Left colon (tissue), 1 donor: Measurements from ENCODE around the gene LRRC20.

GRCh38 chr10:68337533-68338089 lies 4.9 kb upstream of the PBLD start:
- PRO-cap = no peak

- PRO-cap = no peak
Measured at GRCh38 chr10:68341404-68342209, 8.9 kb upstream of the PBLD start.

- PRO-cap = no peak
Measured at GRCh38 chr10:68344898-68345607, 12.3 kb upstream of the PBLD start.

DNA sequence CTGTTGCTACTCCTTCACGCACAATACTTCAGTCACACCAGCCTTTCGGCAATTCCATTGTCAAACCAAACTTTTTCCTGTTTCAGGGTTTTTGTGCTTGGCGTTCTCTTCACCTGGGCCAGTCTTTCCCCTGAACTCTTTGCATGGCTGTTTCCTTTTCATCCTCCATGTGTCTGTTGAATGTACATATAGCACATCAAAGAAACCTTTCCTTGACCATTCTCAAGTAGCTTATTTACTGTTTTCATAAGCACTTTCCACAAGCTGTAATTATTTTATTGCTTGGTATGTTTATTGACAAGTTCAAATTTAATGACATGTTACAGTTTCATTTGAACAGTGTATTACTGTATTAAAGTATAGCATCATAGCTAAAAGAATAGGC lies 5.9 kb upstream of the DNA2 start:
- PRO-cap = no peak

- PRO-cap = no peak
Measured at GRCh38 chr10:68525658-68526178, 1.6 kb downstream of the SLC25A16 start.

DNA sequence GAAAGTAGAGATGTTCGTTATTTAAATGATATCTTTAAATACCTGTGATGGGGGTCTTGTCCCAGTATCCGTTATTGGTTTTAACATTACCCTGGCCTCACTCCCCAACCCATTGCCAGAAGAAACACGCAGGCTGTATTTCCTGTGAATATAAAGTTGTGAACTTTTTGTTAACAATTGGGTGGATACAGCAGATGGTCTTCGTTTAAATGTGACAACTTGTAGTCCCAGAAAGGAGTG lies 852 bp downstream of the CCAR1 start:
- PRO-cap = no peak

- PRO-cap = no peak
Measured at GRCh38 chr10:68903984-68904446, 2.9 kb downstream of the DDX50 start.

DNA sequence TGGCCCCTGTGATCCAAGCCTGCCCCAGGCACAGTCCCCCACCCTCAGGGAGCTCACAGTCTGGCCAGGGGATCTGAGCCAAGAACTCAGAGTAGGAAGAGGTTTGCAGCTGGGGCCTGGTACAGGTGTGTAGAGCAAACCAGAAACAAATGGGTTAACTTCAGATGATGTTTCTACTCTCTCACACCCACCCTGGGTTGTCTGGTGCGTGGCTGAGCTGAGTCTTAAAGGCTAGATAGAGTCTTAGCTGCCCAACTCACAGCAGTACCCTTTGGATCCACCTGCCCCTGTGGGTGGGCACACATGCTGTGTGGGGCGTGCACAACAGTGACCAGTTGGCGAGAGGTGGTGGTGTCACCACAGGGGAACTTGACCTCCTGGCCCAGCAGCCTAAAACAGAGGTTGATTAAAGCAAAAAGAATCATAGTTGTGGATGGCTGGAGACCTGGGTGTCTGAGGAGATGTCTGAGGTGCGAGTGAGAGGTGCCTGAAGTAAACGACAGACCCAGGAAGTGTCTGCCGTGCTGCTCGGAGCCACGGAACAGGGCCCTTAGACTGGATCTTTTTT lies 31.2 kb upstream of the SRGN start:
- PRO-cap = no peak

DNA sequence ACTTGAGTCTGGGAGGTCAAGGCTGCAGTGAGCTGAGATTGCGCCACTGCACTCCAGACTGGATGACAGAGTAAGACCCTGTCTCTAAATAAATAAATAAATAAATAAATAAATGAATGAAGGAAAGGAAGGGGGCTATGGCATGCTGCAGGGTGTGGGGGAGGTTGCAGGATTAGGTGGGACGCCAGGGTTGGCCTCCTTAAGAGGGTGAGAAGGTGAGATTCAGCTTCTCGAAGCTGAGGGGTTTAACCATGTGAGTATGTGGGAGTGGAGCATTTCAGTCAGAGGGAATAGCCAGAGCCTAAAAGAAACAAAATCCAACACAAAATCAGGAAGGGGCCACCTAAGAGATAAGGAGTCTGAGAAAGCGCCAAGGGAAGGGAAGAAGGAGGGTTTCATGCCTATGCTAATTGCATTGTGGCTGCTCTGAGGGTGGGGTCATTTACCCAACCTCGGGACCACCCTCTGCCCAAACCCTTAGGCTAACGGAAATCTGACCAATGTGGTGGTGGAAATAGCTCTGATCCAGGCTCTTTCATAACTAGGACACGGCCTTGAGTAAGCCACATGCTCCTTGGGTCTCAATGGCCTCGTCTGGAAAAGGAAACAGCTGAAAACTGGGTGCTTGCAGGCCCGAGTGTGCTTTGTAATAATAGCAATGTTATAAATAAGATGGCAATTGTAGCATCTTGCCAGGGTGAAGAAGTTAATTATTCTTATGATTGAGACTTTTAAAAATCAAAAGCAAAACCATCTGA lies 15.0 kb upstream of the SRGN start:
- PRO-cap = no peak

DNA sequence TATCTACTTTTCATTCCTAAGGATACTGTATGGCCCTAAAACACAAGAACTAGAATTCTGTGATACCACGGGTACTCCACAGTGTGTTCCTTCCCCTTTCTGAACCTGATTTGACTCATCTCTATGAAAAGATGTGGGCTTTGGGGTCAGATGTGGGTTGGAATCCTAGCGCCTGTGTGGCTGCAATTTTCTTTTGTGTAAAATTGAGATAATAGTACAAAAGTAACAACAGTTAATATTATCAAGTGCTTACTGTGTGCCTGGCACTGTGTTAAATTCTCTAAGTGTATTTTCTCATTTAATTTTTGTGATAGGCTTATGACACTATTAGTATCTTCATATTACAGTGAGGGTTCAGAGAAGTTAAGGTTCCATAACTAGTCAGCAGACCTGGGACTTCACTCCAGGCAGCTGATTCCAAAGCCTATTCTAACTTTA lies 8.2 kb downstream of the SRGN start:
- PRO-cap = no peak

DNA sequence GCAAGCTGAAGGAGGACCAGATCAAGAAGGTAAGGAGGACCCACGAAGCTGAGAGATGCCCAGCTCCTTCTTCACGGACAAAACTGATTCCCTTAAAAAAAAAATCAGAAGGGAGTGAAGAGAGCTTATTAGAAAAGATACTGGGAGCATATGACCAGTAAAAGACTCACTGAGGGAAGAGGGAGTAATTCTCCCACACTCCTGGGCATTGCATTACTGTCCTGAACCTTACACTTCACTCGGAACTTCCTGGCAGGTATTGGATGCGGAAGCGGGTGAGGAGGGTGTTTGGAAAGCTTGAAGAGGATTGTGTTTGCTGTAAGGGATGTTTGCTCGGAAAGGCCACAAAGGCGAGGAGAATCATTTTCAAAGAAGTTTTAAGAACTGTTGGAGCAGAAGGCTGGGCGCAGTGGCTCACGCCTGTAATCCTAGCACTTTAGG lies 358 bp downstream of the HKDC1 start:
- PRO-cap = no peak

- PRO-cap = no peak
Measured at GRCh38 chr10:69323773-69324200, 5.1 kb downstream of the HK1 start.

GRCh38 chr10:69709086-69709500 lies 79.0 kb downstream of the FAM241B start:
- PRO-cap = unidirectional peak, minus-strand start at chr10:69709271

GRCh38 chr10:69898309-69899001 lies 96.7 kb downstream of the COL13A1 start:
- PRO-cap = no peak

DNA sequence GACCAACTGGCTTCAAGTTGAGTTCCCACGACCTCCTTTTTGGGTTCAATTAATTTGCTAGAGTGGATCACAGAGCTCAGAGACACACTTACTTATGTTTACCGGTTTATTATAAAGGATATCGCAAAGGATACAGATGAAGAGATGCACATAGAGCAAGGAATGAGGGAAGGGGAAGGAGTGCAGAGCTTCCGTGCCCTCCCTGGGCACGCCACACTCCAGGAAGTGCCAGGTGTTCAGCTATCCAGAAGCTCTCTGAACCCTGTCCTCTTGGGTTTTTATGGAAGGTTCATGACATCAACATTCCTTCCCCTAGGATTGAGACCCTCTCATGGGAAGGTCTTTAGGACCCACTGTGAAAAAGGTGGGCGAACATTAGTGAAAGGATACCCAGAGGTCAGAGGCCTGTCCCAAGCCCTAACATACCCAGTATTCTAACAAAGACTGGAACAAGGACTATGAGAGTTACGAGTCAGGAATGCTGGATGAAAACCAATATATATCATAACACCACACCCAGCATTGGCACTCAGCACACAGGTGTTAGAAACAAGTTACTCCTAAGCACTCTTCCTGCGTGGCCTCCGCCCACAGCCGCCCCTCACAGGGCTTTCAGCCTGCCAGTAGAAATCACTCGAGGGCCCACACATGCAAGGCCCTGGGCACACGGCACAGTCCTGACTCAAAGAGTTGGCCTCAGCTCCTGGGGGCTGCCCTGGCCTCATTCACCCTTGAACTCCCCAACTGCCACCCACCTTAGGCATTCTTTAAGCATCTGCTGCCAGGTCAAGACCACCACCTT lies 5.5 kb upstream of the AIFM2 start:
- PRO-cap = bidirectional peak, plus-strand start at position 567 of the sequence, minus-strand start at position 227 of the sequence

DNA sequence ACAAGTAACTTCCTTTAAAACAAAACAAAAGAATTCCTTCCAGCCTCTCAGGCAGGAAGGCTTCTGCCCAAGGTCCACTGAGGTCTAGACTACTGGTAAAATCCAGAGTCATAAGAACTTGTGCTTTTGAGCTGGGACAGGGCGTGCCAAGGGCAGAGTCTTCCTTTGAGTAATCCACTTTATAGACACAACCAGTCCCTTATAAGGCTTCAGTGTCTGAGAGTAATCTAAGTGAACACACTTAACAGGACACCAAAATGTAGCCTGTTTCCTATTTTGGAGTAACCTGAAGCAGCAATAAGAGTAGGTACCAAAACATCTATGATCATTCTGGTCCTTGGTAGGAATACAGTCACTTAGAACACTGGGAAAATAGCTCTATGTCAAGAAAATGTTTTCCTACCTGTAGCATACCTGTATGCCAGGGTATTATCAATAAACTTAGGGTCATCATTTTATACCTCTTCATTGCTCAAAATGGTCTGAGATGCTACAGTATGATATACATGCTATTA lies 5.2 kb downstream of the PPA1 start:
- PRO-cap = bidirectional peak, plus-strand start at position 212 of the sequence, minus-strand start at position 86 of the sequence

DNA sequence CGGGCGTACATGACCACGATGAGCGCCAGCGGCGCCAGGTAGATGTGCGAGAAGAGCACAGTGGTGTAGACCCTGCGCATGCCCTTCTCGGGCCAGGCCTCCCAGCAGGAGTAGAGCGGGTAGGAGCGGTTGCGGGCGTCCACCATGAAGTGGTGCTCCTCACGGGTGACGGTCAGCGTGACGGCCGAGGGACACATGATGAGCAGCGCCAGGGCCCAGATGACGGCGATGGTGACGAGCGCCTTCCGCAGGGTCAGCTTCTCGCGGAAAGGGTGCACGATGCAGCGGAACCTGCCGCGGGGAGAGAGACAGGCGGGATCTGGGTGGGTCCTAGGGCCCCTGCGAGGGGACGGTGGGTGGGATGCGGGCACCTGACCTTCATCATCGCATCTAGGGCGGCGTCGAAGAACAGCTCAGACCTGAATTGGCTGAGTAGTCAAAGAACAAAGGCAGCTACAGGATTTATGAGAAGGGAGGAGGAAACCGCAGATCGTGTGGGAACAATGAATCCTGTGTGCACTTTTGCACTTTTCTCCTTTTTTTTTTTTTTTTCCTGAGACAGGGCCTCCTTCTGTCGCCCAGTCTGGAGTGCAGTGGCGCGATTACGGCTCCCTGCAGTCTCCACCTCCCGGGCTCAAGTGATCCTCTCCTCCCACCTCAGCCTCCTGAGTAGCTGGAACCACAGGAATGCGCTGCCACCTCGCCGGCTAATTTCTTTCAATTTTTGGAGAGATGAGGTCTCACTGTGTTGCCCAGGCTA lies 22.5 kb upstream of the PPA1 start:
- PRO-cap = unidirectional peak, plus-strand start at position 668 of the sequence

GRCh38 chr10:70378012-70378641 lies 4.3 kb downstream of the LRRC20 start:
- PRO-cap = no peak

- PRO-cap = bidirectional peak, plus-strand start at chr10:70382065, minus-strand start at chr10:70381906; bidirectional peak, plus-strand start at chr10:70382843, minus-strand start at chr10:70382613
Measured at GRCh38 chr10:70381811-70382716, at the start of gene LRRC20. Gene LRRC20 (minus strand): TSS chr10:70382625.

DNA sequence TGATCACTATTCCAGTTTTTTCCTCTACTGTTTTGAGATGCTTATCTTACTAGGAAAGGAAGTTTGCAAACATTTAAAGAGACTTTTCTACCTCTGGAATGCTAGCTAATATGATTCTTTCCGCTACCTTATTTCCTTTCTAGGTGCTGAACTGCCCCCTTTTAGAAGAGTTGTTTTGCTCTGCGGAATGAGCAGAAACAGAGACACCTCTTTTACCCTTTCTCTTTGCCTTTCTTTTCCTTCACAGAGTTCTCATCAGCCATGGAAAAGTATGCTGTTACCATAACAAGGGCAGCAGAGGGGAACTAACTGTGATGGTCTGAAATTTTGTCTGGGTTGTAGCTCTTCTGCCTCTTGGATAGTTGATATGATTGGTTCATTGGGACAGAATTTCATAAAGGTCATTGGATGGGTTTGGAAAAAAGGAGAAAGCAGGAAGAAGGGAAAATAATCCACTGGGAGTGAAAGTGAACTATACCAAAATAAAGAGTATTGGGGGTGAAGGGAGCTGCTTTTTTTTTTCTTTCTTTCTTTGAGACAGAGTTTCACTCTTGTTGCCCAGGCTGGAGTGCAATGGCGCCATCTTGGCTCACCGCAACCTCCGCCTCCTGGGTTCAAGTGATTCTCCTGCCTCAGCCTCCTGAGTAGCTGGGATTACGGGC lies 5.7 kb downstream of the EIF4EBP2 start:
- PRO-cap = no peak